ENCODE measurements around the gene CHPF2.

DNA sequence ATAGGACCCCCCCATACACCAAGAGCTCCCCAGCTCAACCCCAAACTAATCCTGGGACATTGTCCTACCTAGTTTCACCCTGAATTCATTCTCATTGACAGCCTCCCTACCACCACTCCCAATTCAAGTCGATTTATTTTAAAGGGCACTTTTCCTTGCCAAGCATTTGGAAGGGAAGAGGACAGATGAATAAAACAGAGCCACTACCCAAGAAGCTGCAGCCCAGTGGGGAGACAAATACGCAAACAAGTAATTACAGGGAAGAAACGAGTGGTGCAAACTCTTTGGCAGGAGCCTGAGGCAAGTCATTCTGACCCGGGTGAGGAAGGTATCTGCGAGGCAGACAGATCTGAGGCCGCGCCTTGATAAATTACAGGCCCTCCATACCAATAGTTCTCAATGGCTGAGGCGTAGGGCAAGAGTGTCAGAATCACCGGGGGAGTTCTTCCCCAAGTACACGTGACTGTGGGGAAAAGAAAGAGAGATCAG, 1.7 kb upstream of the ABCB8 start:
- PRO-cap: no peak

- PRO-cap: no peak
Measured at GRCh38 chr7:151056667-151057101, 1.0 kb downstream of the CDK5 start.

DNA sequence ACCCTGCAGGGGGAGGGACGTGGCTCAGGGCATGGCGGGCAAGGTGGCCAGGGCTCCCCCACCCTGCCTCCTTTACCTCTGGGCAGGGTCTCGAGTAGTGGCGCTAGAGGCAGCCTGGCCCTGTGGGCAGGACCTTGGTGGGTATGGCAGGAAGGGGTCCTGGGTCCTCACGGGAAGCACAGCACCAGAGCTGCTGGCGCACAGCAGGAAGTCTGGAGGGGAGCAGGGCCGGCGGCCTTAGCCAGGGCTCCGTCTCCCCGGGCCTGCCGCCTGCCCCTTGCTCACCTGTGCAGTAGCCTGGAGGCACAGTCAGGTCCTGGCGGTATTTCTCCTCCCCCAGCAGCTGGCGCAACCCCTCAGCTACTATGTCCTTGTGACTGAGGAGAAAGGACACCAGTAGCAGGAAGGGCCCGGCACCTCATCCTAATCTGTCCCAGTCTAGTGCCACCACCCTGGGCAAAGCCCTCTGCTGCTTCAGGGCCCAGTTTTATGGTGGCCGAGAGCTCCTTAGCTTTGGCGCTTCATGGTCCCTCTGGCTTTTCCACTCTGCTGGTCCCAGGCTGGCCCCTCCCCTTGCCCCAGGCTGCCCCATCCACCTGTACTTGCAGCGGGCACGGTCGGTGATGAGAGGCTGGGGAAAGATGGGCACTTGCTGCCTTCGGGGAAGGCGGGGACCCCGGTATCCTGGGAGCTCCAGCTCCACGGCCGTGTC, 3.4 kb downstream of the FASTK start:
- PRO-cap: no peak

- PRO-cap: no peak
Measured at GRCh38 chr7:151079934-151080690, 497 bp downstream of the FASTK start.

DNA sequence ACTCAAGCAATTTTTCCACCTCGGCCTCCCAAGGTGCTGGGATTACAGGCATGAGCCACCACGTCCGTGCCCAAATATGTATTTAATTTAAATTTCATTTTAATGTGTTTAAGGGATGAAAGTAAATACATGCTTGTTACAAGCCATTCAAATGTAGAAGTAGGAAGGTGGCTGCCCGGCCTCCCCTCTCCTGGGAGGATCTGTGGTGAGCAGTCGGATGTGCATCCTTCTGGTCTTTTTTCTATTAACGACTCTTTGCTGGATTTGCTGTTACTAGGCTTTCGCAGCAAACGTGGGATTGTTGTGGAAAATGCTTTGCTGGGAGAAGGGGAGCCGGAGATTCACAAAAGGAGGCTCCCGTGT, 7.1 kb downstream of the AGAP3 start:
- PRO-cap: no peak

- PRO-cap: no peak
Measured at GRCh38 chr7:151104042-151105104, 18.1 kb downstream of the AGAP3 start.

DNA sequence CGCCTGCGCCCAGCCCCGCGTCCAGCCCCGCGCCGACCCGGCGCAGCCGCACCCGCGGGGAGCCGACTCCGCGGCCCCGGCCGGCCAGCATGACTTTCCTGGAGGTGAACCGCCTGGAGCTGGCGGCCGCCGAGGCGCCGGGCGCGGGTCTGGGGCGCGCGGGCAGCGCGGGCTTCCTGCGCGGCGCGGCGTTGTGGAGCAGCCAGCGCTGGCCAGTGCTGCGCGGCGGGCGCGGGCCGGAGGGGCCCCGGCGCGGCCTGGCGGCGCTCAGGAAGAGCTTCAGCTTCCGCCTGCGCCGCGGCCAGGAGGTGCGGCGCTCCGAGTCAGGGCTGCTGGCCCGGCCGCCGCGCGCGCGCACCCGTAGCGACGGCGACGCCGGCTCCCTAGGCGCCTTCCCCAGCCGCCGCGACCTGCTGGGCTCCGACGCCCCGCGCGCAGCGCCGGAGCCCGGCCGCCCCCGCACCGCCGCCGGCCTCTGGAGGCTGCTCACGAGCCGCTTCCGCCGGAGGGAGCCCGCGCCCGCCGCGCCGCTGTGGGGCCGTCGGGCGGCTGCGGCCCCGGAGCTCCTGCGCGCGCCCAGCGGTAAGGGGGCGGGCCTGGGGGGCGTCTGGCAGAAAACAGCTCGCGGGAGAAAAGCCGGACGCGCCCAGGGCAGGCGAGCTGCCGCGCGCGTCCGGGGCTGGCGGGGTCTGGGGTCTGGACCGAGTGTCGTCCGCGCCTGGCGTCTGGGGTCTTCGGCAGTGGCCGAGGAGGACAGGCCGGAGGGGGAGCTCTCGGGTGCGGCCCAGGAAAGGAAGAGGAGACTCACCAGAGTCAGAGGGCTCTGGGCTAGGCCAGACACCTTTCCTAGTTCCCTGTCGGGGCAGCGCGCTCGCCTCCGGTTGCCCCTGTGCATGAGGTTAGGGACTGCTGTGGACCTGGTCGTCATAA, 29.1 kb downstream of the AGAP3 start:
- PRO-cap: no peak

DNA sequence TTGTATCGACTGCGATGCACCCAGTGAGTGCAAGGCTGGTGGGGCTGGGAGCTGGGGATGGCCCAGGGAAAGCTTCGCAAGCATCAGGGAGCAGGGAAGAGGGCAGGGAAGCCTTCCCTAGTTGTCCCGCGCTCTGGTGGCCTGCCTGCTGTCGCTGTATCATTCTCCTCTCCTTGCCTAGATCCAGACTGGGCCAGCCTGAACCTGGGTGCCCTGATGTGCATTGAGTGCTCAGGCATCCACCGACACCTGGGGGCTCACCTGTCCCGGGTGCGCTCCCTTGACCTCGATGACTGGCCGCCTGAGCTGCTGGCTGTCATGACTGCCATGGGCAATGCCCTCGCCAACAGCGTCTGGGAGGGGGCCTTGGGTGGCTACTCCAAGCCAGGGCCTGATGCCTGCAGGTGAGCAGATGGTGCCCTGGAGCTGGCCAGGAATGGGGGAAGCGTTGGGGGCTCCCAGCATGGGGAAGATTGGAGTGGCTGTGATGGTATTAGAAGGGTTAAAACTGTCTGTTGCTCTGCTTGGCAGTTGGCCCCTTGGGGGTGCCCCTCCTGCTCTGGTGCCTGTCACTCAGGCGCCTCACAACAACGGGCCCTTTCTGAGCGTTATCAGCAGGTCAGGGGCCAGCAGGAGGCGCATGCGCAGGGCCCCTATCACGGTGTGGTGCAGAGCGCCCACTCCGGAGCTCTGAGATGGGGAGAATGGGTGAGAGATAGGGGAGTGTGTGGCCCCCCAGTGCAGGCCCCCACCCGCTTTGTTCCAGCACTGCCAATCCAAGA, 25.1 kb downstream of the GBX1 start:
- PRO-cap: no peak

DNA sequence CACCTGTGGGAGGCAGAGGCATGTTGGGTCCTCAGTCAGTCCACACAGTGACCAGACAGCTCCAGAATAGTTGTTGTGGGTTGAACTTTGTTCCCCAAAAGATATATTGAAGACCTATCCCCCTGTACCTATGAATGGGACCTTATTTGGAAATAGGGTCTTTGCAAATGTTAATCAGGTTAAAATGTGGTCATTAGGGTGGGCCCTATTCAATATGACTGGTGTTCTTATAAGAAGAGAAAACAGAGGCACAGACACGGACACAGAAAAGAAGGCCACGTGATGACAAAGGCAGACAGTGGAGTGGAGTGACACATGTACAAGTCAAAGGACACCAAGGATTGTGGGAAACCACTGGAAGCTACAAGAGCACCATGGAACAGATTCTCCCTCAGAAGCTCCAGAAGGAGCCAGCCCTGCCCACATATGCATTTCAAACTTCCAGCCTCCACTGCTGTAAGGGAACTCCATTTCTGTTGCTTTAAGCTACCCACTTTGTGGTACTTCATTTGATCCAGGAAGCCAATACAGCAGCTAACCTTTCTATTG, 9.3 kb upstream of the GBX1 start:
- PRO-cap: no peak

- PRO-cap: no peak
Measured at GRCh38 chr7:151206615-151207354, 1.5 kb upstream of the IQCA1L start.

- PRO-cap: bidirectional peak, plus-strand start at chr7:151232499, minus-strand start at chr7:151232389
Measured at GRCh38 chr7:151232307-151232642, at the start of gene CHPF2. Gene CHPF2 (plus strand): TSS chr7:151232483.

DNA sequence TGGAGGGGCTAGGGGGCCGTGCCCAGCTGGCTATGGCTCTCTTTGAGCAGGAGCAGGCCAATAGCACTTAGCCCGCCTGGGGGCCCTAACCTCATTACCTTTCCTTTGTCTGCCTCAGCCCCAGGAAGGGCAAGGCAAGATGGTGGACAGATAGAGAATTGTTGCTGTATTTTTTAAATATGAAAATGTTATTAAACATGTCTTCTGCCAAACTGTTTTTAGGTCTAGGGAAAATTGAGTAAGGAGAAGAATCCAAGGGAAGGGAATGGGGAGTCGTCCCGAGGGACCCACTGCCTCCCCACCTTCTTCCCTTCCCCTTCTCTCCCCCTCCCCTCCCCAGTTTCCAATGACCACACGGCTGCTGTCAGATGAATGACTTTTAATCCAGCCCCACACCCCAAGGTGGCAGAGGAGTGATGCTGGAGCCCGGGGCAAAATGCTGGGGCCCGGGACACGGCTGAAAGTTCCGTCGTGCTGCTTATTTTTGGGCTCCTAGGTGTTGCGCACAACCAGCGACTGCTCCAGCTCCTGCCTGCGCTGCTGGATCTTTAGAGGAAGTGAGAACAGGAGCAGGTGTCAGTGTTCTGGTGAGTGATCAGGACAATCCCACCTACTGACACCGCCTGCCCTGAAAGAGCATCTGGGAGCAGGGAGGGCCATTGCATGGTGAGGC, 6.5 kb downstream of the CHPF2 start:
- PRO-cap: no peak

GRCh38 chr7:151241183-151241858, 7.2 kb downstream of the SMARCD3 start:
- PRO-cap: no peak

- PRO-cap: unidirectional peak, minus-strand start at chr7:151277149
Measured at GRCh38 chr7:151276746-151277773, 28.6 kb upstream of the SMARCD3 start.

DNA sequence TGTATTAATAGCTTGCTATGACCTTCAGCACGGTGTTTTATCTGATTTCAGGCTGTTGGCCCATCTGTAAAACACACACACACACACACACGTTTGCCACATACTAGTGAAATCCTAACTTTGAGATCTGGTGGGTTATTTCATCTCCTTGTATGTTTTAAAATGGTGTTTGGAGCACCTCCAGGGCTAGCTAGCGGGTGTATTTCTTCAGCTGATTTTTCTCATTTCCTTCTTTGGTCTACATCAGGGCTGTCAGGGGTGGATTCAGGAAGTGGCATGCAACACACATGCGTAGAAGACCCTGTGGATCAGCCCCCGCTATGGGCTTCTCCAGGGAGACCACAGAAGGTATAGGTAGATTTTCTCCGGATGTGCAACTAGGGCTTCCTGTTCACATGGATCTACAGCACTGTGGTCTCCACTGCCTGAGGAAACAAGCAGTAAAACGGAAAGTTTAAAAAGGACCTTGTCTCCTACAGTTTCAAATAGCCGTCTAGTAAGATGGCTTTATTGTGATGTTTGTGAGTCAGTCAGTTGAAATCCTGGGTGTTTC, 10.3 kb downstream of the NUB1 start:
- PRO-cap: no peak

- PRO-cap: no peak
Measured at GRCh38 chr7:151410633-151411028, 793 bp upstream of the WDR86 start.

GRCh38 chr7:151631459-151632053, 111.9 kb upstream of the RHEB start:
- PRO-cap: no peak

GRCh38 chr7:151647621-151648425, 128.1 kb upstream of the RHEB start:
- PRO-cap: no peak

GRCh38 chr7:151687412-151688439, 168.0 kb upstream of the RHEB start:
- PRO-cap: no peak

GRCh38 chr7:151705679-151706335, 171.1 kb downstream of the PRKAG2 start:
- PRO-cap: no peak